GM23248 (cell line): ENCODE data around the genes AIRE, PFKL, KRTAP10-3 and KRTAP12-1.

DNA sequence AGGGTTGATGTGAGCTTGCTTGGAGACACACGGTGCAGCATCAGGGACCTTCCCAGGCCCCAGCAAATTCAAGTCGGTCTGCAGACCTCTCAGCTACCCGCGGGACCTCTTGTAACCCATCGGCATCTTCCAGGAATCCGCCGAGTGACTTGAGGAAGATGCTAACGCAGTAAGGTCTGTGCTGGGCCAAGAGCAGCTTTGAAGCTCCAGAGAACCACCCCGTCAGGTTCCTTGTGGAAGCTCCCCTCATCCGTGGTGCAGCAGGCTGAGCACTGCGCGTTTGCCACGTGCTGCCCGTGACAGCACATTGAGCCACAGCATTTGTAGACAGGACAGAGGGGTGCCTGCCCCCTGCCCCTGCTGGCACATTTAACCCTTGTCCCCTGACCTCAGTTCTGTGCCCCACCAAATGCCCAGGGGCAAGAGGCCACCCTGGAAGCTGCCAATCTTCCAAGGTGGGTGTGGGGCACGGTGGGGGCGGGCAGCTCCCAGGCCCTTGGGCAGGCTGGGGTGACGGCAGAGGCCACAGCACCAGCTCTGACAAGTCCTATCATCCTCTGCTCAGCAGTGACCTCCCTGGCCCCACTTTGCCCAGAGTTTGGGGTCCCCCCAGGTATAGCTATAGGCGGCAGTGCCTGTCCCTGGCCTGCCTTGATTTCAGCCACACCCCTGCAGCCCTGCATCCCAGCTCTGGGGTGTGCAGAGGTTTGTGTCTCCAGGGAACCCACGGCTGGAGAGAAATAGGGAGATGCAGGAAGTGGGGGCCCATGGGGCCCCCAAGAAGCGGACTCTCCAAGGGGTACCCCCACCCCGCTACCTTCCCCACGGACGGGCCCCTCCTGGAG, 19.2 kb downstream of the CSTB start:
- RAMPAGE, long total RNA, result no peak

- RAMPAGE, long total RNA, result no peak
Measured at GRCh38 chr21:43812866-43813403, 23.6 kb downstream of the RRP1 start.

DNA sequence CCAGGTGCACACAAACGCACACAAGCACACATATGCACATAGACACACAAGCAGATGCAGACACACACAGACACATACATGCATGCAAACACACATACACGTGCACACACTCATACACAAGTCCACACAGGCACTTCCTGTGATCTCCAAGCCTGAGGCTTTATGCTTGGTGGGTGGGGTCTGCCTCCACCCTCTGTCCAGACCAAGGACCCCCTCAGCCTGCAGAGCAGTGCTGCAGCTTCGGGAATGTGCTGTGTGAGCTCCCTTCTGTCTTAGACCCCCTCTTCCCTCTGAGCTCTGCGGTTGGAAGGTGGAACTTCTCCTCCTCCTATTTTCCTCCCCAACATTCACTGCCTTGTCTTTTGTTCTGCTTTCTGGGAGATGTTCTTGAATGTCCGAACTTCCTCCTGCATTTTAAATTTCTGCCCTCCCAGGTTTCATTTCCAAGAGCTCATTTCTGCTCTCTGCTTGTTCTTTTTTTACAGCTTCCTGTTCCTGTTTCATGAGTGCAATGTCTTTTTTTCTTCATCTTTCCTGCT, 29.2 kb downstream of the RRP1 start:
- RAMPAGE, long total RNA, result no peak

- RAMPAGE, long total RNA, result no peak
Measured at GRCh38 chr21:43864000-43864835, 805 bp upstream of the AGPAT3 start.

- RAMPAGE, long total RNA, result no peak
Measured at GRCh38 chr21:43978031-43978403, 34.1 kb upstream of the TRAPPC10 start.

GRCh38 chr21:44029541-44030211, 17.6 kb downstream of the TRAPPC10 start:
- RAMPAGE, long total RNA, result no peak

- RAMPAGE, long total RNA, result no peak
Measured at GRCh38 chr21:44285640-44286348, at the start of gene AIRE. AIRE (plus strand) TSS chr21:44285876.

- RAMPAGE, long total RNA, result no peak
Measured at GRCh38 chr21:44299402-44300280, at the start of gene PFKL. PFKL (plus strand) TSS chr21:44300053.

GRCh38 chr21:44329981-44330224, 9.3 kb downstream of the CFAP410 start:
- RAMPAGE, long total RNA, result no peak

DNA sequence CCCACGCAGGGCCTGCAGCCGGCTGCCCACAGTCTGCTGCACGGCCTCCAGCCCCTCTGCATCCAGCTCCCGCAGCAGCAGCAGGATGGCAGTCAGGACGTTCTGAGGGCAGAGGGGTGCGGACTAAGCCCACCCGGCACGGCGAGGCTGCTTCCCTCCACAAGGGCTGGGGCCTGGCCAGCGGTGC, 9.1 kb downstream of the CFAP410 start:
- RAMPAGE, long total RNA, result no peak

GRCh38 chr21:44369846-44370985, 16.8 kb downstream of the TRPM2 start:
- RAMPAGE, long total RNA, result no peak

GRCh38 chr21:44375184-44375691, 21.8 kb downstream of the TRPM2 start:
- RAMPAGE, long total RNA, result no peak

- RAMPAGE, long total RNA, result no peak
Measured at GRCh38 chr21:44428221-44428530, 27.1 kb upstream of the LRRC3 start.

- RAMPAGE, long total RNA, result no peak
Measured at GRCh38 chr21:44428589-44429163, 26.6 kb upstream of the LRRC3 start.

DNA sequence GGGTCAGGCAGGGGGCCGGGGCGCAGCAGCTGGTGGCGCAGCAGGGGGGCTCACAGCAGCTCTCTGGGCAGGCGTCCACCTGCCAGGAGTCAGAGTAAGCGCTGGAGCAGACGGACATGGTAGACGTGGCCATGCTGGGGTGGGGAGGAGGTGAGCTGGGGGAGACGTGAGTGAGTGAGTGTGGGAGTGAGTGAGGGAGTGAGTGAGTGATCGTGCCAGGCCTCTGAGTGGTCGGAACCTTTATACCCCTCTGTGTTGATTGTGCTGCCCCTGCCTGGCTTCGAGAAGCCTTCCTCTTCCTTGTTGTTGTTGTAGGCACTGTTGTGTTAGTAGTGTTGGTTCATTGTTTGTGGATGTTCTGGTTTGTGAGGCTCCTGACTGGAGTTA, at the start of gene KRTAP10-3:
Gene KRTAP10-3, minus strand, starts transcription at position 213 of the 387 bp plus-strand sequence.
- RAMPAGE, long total RNA, result no peak

GRCh38 chr21:44681920-44682457, at the start of gene KRTAP12-1:
KRTAP12-1 (minus strand) TSS chr21:44682163.
- RAMPAGE, long total RNA, result no peak

DNA sequence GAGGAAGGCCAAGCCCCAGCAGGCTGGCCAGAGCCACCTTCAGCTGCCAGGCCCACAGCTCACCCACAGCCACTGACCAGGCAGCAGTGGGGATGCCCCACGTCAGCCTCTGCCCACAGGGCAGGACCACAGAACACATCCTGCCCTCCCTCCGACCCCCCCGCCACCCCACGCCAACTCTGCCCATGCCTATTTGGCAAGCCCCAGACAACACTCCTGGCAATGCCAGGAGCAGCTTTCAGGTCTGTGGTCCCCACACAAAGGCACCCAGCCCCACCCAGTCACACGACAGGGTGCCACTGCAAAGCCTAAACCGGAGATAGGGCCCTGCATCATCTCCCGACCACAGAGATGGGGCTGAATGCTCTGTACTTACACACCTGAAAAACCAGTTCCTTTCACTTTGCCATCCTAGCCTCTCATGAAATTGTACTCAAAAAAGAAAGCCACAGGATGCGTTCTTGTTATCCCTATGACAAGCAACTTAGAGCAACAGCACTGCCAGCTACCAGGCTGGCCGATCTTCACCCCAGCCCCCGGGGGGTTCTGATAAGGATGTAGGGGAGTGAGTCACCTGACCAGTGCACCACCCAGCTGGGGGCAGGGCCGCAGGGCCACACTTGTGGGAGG, 36.3 kb downstream of the UBE2G2 start:
- RAMPAGE, long total RNA, result no peak

GRCh38 chr21:44845479-44846724, 27.6 kb downstream of the PTTG1IP start:
- RAMPAGE, long total RNA, result no peak

DNA sequence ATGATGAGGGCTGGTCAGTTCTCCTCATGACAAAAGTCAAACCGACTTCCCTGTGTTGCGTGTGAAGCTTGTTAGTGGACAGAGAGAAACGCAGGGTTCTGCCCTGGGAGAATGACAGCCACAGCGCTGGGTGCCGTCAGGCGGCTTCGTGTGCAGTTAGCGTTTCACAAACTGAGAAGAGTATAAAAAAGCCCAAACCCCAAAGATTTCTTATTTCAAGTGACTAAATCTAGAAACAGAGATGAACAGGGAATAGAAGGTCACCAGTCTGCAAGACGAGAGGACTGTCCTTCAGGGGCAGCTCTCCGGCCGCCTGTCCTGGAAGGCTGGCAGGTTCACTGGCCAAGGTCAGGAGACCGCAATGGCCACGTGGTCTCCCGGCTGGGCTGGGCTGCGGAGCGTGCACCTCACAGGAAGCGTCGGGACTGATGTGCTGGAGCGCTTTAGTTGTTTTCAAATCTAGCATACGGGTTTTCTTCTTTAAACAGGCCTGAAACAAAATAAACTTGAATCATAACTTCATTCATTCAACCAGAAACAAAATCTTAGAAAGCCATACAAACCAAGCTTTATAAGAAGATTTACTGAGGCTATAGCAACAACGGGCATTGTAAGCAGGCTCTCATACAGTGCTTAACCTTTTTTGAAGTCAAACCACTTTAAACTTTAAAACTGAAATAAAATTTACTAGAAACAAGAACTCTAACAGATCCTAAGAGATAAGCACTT, 22.2 kb downstream of the PTTG1IP start:
- RAMPAGE, long total RNA, result no peak

DNA sequence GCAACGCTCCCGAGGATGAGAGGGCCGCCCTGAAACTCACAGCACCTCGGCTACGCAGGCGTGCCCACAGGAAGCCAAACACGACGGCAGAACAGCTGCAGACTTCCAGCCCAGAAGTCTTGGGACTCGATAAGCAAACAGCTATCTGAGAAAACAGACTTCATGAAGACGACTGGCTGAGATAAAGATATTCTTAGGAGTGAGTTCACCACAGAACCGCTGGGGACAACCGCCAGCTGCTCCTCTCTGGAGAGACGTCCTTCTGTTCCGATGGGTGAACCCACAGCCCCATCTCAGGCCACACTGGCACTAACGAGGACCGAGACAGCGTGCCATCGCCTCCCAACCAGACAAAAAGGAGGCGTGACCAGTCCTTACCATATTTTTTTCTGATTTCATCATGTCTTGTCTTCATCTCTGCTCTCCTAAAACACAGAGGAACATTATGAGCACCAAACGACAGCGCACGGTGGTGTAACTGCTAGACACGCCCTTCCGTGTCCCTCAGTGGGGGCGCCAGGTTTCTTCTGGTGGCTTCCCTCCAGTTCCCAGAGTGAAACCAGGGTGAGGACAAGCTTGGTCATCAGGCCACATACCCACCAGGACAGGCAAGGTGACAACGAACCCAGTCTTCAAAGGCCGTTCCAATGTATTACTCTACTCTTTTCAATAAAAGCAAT, 18.5 kb downstream of the PTTG1IP start:
- RAMPAGE, long total RNA, result no peak